Measurements from ENCODE around the genes AURKA, BMP7 and PMEPA1.

DNA sequence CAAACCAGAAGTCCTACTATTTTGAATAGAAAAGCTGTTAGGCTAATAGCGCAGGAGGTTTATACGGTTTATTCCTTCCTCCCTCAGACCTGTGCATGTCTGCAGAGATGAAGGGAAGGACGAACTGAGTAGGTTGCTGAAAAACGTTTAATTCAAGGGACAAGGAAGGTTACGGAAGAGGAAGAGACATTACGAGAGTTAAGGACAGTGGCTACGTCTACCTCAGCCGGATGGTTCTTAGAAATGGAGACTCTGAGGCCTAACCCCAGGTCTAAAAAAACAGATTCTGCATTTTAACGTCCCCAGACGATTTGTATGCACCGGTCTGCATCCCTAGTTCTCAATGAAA is 923 bp downstream of the AURKA start:
- RRBS = 12% methylated on average over 4 of the region's 11 CpGs
CAGE:
- cytosol, long polyA plus RNA = no peak
- long polyA plus RNA = no peak
- nucleus, long polyA plus RNA = no peak

- RRBS = 1% methylated on average over 4 of the region's 45 CpGs
CAGE:
- cytosol, long polyA plus RNA = no peak
- long polyA plus RNA = no peak
- nucleus, long polyA plus RNA = start-site peak on the minus strand at chr20:56392153-56392215, 18 and 68 reads in 2 replicates
These were observed at the start of gene AURKA for GRCh38 chr20:56391467-56392335. Gene AURKA (minus strand): TSS chr20:56392215.

- RRBS = no CpG with 5 or more reads among the region's 18 CpGs
CAGE:
- cytosol, long polyA plus RNA = no peak
- long polyA plus RNA = no peak
- nucleus, long polyA plus RNA = no peak
These were observed 16.2 kb upstream of the RTF2 start for GRCh38 chr20:56451998-56452825.

GRCh38 chr20:56461253-56461862 is 7.1 kb upstream of the RTF2 start:
- RRBS = no CpG with 5 or more reads among the region's 4 CpGs
CAGE:
- cytosol, long polyA plus RNA = no peak
- long polyA plus RNA = no peak
- nucleus, long polyA plus RNA = no peak

GRCh38 chr20:56468887-56469438 is 536 bp downstream of the RTF2 start:
- RRBS = no CpG with 5 or more reads among the region's 7 CpGs
CAGE:
- cytosol, long polyA plus RNA = no peak
- long polyA plus RNA = no peak
- nucleus, long polyA plus RNA = no peak

GRCh38 chr20:56476812-56477260 is 8.4 kb downstream of the RTF2 start:
- RRBS = no CpG with 5 or more reads among the region's 12 CpGs
CAGE:
- cytosol, long polyA plus RNA = no peak
- long polyA plus RNA = start-site peak on the plus strand at chr20:56477021-56477119, 187 and 227 reads in 2 replicates
- nucleus, long polyA plus RNA = no peak

DNA sequence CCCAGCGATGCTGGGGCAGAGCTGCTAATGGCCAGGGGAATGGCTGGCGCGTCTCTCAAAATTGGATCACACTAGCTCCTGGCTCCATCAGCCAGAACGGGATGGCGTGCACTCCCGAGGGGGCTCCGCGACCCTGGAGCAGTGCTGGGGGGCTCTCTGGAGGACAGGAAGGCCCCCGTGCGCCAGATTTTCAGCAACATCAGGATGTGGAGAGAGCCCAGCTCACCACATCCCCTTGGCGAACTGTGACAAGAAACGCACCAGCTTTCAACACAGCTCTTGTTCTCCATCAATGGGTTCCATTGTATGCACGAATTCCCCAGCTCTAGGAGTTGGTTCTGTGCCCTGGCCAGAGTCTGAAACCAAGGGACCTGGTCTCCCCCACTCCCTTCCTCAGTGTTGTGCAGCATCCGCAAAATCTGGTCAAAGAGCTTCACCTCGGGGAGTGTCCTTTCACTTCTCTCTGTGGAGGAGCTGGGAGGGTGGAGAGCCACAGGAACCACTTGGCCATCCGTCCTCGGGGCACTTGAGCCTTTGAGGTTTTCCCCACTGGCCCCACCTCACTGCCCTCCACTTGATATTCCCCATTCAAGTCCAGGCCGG is 74.2 kb downstream of the TFAP2C start:
- RRBS = no CpG with 5 or more reads among the region's 18 CpGs
CAGE:
- cytosol, long polyA plus RNA = no peak
- long polyA plus RNA = no peak
- nucleus, long polyA plus RNA = no peak

- RRBS = no CpG with 5 or more reads among the region's 9 CpGs
CAGE:
- cytosol, long polyA plus RNA = no peak
- long polyA plus RNA = no peak
- nucleus, long polyA plus RNA = no peak
These were observed 136.0 kb downstream of the TFAP2C start for GRCh38 chr20:56765094-56765540.

DNA sequence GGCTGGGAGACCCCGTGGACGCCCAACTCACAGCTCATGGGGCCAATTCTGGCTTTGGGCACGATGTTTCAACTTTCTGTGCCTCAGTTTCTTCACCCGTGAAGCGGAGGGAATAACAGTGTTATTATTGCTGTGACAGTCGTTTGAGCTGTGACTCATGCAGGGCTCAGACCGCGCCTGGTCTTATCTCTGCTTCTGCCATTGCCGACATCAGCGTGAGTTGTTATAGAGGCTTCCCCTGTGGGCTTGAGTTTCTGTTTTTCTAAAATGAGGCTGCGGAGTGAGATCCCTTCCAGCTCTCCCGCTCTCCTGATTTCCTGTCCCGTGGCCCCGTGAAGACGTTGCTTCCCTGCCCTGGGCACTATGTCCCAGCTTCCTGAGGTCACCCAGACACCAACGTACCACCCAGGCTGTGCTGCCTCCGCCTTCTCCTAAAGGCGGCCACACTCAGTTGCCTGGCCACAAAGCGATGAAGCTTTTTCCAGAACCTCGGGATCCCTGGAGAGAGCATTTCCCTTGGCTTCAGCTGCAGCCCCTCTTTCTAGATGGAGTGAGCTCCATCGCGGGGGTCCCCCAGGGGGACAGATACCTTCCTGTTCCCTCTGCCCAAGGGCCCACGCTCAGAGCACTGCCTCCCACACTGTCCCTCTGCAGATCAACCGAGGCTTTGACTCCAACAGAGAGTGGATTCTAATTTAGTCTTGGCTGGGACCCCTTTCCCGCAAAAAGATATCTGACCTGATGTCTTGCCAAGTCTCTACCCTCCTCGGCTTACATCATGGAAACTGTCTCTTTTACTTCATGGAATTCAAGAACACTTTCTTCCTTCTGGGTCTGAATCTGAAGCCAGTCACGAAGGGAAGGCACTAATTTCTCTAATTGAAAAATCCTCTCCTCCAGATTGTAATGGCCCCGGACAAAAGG is 278.3 kb downstream of the BMP7 start:
- RRBS = no CpG with 5 or more reads among the region's 28 CpGs
CAGE:
- cytosol, long polyA plus RNA = no peak
- long polyA plus RNA = no peak
- nucleus, long polyA plus RNA = no peak

DNA sequence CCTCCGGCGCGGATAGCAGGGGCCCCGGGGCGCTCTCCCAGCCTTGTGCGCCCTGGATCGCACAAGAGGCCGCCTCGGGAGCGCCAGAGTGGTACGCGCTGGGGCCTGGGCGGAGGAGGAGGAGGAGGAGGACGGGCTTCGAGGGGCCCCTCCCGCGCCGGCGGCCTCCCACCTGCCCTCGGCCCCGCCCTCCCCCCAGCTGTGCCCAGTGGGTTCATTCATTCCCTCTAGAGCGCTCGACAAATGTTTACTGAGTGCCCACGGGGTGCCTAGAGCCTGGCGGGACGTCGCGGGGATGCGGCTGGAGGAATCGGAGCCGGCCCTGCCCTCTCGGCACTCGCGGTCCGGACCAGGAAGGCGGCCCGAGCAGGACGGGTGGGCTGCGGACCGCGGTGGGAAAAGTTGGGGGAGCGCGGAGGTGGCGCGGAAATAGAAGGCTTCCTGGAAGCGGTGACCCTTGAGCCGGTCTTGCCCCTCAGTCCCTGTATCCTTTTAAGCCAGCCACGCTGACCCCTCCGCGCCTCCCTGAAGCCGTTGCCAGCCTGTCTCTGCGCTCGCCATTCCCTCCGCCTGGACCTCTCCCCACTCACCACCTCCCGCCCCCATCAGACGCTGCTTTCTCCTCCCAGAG is at the start of gene BMP7:
Gene BMP7, minus strand, starts transcription at position 90 of the 631 bp plus-strand sequence.
- RRBS = 3% methylated on average over 7 of the region's 56 CpGs
CAGE:
- cytosol, long polyA plus RNA = no peak
- long polyA plus RNA = no peak
- nucleus, long polyA plus RNA = no peak

DNA sequence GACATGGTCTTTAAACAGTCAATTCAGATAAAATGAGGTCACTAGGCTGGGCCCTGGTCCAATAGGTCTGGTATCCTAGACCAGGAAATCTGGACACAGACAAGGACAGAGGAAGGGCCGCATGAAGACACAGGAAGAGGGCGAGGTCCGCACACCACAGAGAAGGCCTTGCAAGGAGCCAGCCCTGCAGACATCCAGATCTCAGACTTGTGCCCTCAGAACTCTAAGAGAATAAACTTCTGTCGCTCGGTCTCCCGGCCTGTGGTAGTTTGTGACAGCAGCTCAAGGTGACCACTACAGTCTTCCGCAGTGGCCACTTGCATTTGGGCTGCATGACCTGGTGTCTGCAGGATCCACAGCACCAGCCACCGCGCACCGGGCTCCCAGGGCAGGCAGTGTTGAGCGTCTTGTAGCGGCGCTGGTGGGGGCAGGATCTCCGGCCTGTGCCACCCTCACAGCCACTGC is 6.1 kb upstream of the RBM38 start:
- RRBS = 92% methylated on average over 5 of the region's 14 CpGs
CAGE:
- cytosol, long polyA plus RNA = no peak
- long polyA plus RNA = no peak
- nucleus, long polyA plus RNA = no peak

- RRBS = 44% methylated on average over 9 of the region's 35 CpGs
CAGE:
- cytosol, long polyA plus RNA = no peak
- long polyA plus RNA = no peak
- nucleus, long polyA plus RNA = no peak
These were observed 4.2 kb downstream of the RBM38 start for GRCh38 chr20:57395001-57396112.

GRCh38 chr20:57400403-57401105 is 9.4 kb downstream of the RBM38 start:
- RRBS = 99% methylated on average over 5 of the region's 22 CpGs
CAGE:
- cytosol, long polyA plus RNA = no peak
- long polyA plus RNA = no peak
- nucleus, long polyA plus RNA = no peak

GRCh38 chr20:57404294-57404517 is 13.0 kb downstream of the RBM38 start:
- RRBS = no CpG with 5 or more reads among the region's 3 CpGs
CAGE:
- cytosol, long polyA plus RNA = no peak
- long polyA plus RNA = no peak
- nucleus, long polyA plus RNA = no peak

GRCh38 chr20:57566371-57567157 is 5.7 kb downstream of the PCK1 start:
- RRBS = no CpG with 5 or more reads among the region's 7 CpGs
CAGE:
- cytosol, long polyA plus RNA = no peak
- long polyA plus RNA = no peak
- nucleus, long polyA plus RNA = no peak

DNA sequence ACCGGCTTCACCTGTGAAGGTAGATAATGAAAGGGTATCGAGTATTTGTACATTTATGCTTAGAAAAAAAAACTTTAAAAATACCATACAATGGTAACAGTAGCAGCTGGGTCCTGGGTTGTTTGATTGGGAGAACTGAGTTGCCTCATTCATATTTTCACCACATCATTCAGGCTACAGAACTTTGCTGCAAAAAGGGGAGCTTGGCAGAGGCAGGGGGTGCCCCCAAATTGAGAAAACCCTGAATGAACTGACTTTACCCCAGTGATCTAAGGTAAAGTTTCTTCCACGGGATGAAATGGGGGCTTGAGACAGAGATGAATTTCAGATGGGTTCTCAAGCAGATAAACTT is 8.8 kb downstream of the PCK1 start:
- RRBS = no CpG with 5 or more reads among the region's 3 CpGs
CAGE:
- cytosol, long polyA plus RNA = no peak
- long polyA plus RNA = no peak
- nucleus, long polyA plus RNA = no peak

- RRBS = no CpG with 5 or more reads among the region's 9 CpGs
CAGE:
- cytosol, long polyA plus RNA = no peak
- long polyA plus RNA = no peak
- nucleus, long polyA plus RNA = no peak
These were observed 1.1 kb upstream of the ZBP1 start for GRCh38 chr20:57621261-57621747.

- RRBS = 94% methylated on average over 7 of the region's 25 CpGs
CAGE:
- cytosol, long polyA plus RNA = no peak
- long polyA plus RNA = no peak
- nucleus, long polyA plus RNA = no peak
These were observed 27.3 kb downstream of the PMEPA1 start for GRCh38 chr20:57682315-57683147.

DNA sequence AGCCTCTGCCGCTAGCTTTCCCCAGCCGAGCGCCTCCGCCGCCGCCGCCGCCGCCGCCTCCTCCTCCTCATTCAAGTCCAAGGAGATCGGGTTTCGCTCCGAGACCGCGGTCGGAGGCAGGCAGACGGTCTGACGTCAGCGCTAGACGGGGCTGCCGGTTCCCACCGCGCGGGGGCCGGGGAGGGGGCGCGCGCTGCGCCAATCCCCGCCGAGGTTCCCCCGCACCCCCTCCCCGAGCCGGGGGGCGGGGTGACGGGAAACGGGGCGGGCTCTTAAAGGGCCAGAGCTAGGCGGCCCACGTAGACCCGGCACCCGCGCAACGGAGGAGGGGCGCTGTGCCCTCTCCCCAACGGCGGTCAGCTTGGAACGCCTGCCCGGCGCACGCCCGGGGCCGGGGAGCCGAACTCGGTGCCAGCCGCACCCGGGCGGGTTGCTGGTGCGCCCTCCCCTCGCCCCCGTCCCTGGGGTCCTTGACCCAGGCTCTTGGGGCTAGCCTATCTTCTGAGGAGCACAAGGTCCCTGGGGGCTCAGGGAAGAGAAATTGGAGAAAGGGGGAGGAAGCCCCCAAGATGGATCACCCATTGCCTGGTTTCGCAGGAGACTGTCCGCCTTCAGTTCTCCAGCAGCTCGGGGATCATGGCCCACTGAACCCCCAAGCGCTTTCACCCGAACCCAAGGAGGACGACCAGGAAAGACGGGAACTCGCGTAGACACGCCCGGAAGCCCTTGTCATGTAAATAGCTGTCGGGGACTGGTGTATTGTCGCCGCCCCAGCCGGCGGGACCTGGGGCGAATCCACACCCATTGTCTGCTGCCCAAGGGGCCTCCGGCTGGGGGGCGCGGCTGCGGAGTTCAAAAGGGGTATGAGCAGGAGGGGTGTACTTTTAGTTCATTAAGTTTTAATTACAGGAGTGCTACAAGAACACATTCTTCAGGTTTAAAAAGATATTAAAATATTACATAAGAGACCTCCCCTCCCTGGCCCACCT is at the start of gene PMEPA1:
Gene PMEPA1, minus strand, starts transcription at position 134 of the 989 bp plus-strand sequence.
- RRBS = 2% methylated on average over 33 of the region's 82 CpGs
CAGE:
- cytosol, long polyA plus RNA = start-site peak on the plus strand centred at position 330 of the sequence, 132 bp wide, 76 and 85 reads in 2 replicates
- long polyA plus RNA = start-site peak on the plus strand centred at position 385 of the sequence, 36 bp wide, 14 and 28 reads in 2 replicates
- nucleus, long polyA plus RNA = no peak

GRCh38 chr20:57957613-57957940 is 193.1 kb upstream of the C20orf85 start:
- RRBS = no CpG with 5 or more reads among the region's 6 CpGs
CAGE:
- cytosol, long polyA plus RNA = no peak
- long polyA plus RNA = no peak
- nucleus, long polyA plus RNA = no peak